Keratinocyte (primary cell): ENCODE measurements around a stretch of chr14.

DNA sequence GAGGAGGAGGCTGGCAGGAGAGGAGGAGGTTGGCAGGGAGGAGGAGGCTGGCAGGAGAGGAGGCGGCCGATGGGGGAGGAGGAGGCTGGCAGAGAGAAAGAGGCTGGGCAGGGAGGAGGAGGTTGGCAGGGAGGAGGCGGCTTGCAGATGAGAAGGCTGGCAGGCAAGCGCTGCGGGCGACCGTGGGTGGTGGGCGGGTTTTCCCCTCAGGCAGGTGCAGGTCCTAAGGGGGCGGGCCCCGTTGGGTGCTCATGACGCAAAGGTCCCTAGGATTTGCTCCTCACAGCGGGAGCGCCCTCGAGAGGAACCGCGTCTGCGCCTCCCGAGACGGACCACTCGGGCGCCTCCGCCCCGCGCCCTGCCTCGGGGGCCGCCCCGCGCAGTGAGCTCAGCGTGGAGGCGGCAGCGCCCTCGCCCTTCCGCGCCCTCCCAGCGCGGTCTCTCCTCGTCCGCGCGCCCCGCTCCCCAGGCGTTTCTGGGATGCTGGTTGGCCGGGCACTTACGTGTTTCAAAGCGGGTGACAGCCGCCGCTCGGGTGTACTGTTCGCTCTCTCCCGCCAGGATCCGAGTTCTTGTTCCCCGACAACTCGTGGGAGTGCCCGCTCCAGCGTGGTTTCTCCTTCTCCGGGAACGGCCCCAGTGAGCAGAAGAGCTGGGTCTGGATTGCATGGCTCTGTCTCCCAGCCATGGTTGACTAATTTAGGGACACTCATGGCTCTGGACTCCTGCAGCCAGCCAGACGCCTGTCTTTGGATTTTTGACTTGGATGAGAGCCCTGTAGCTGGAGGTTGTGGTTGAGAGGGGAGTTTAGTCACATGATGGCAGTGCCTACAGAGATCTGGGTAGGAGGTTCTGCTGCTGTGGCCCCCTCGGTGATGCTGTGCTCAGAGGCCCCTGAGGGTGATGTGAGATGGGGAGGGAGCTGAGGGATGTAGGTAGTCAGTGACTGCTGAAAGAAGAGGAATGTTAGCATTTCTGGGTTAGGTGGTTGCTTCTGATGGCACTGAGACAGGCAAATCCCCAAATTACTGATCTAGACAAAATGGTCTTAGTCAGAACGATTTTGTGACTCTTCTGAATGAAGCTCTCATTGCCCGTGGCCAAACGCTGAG is 64.1 kb upstream of the PPP4R3A start:
CAGE:
- cytosol, long polyA minus RNA, result no peak
- cytosol, long polyA plus RNA, result no peak
- long polyA plus RNA, result no peak
- nucleus, long polyA minus RNA, result no peak
- nucleus, long polyA plus RNA, result no peak

DNA sequence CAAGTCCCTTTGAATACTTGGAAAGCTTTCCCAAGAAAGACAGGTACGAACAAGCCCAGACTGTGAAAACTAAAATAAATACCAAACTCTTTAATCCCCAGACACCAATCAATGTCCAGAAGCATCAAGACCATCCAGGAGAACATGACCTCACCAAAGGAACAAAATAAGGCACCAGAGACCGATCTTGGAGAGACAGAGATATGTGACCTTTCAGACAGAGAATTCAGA is 76.8 kb downstream of the CATSPERB start:
CAGE:
- cytosol, long polyA minus RNA, result no peak
- cytosol, long polyA plus RNA, result no peak
- long polyA plus RNA, result no peak
- nucleus, long polyA minus RNA, result no peak
- nucleus, long polyA plus RNA, result no peak

DNA sequence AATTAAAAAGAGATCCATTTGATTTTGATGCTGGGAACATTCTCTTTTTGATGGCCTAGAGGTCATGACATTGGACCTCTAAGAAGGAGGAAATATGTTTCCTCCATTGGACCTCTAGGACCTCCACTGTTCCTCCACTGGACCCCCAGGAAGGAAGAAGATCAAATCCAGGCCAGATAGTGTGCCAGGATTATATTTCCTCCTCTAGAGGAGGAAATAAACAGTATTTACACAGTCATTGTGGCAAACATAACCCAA is 12.0 kb upstream of the CATSPERB start:
CAGE:
- cytosol, long polyA minus RNA, result no peak
- cytosol, long polyA plus RNA, result no peak
- long polyA plus RNA, result no peak
- nucleus, long polyA minus RNA, result no peak
- nucleus, long polyA plus RNA, result no peak

CAGE:
- cytosol, long polyA minus RNA, result no peak
- cytosol, long polyA plus RNA, result no peak
- long polyA plus RNA, result no peak
- nucleus, long polyA minus RNA, result no peak
- nucleus, long polyA plus RNA, result no peak
Observed at GRCh38 chr14:91785077-91785461, 53.2 kb upstream of the CATSPERB start.

GRCh38 chr14:91865826-91866709 is 1.3 kb downstream of the TC2N start:
CAGE:
- cytosol, long polyA minus RNA, result no peak
- cytosol, long polyA plus RNA, result no peak
- long polyA plus RNA, result no peak
- nucleus, long polyA minus RNA, result no peak
- nucleus, long polyA plus RNA, result no peak

DNA sequence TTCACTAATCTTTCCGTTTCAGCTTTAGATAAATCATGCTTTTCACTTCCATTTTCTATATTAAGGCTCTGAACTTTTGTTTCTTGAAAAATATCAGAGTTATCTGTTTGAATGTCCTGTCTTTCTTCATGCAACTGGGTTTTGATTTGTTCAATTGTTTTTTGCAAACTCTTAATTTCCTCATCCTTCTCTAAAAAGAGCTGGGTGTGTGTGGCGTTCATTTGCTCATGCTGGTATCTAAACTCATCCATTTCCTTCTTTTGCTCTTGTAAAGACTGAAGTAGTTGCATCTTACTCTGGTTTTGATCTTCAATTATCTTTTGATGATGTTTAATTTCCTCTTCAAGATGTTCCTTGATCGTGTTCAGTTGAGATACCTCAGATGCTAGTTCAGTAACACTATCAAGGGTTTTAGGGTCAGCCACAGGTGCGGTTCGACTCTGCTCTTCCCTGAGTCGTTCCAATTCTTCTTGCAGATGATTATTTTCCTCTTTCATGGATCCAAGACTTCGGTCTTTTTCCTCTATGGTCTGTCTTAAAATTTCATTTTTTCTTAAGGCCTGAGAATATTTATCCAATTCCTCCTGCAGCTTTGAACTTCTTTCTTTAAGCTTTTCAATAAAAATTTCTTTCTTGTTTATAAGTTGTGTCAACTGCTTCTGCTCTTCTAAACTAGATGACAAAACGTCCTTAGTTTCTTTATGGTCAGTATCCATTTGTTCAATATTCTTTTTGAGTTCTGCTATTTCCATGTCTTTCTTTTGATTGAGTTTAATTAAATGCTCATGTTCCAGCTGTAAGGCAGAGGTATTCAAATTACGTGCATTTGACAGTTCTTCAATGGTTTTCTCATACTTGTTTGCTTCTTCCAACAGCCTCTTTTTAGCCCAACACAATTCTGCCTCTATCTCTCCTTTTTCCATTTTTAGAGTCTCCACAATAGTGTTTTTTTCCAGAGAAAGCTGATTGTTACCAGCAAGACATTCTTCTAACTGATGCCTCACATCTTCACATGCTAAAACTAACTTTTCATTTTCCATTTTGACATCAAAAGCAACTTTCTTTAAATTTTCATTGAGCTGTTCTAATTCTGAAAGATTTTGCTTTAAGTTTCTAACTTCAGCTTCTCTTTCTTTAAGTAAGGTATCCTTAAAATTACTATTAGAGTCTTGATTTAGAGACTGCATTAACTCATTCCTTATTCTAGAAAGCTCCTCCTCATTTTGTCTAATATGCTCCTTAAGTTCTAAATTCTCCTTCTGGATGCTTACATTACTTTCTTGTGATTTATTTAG is 34.5 kb downstream of the TRIP11 start:
CAGE:
- cytosol, long polyA minus RNA, result start-site peak on the minus strand centred at position 1,101 of the sequence, 377 bp wide, 44 reads
- cytosol, long polyA plus RNA, result no peak
- long polyA plus RNA, result no peak
- nucleus, long polyA minus RNA, result start-site peak on the plus strand centred at position 718 of the sequence, 114 bp wide, 22 reads; start-site peak on the minus strand centred at position 770 of the sequence, 15 bp wide, 18 reads; start-site peak on the minus strand centred at position 959 of the sequence, 111 bp wide, 39 reads; start-site peak on the minus strand centred at position 1,083 of the sequence, 20 bp wide, 18 reads; start-site peak on the minus strand centred at position 1,274 of the sequence, 32 bp wide, 23 reads
- nucleus, long polyA plus RNA, result no peak

DNA sequence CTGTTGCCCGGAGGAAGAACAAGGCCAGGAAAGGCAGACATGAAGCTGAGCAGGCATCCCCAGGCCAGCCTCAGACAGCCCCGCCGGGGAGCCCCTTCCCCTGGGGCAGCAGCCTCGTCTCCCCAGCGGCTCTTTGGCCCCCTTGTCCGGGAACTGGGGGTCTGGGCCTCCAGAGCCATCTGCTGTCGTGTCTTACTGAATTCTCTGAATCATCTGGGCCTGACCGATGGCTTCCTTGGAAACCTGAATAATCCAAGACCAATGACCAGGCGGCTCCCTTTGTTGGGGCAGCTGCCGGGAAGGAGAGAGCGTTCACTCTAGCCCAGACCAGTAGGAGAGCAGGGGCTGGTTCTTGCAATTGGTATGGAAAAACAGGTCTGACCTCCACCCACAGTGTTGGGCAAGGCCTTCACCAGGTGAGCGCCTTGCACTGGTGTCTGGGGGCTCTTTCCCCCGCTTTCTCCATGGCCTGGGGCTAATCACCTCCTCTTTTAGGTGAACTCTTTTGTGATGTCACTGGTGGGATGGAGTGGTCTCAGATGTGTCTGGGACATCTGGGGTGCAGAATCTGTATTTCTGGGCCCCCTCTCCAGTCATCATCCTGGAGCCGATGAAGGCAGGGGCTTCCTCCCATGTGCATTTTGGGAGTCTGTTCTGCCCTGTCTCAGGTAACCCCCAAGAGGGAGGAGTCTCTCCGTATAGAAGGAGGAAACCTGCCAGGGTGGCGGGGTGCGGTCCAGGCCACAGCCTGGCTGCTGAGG is 63.7 kb upstream of the RIN3 start:
CAGE:
- cytosol, long polyA minus RNA, result no peak
- cytosol, long polyA plus RNA, result no peak
- long polyA plus RNA, result no peak
- nucleus, long polyA minus RNA, result no peak
- nucleus, long polyA plus RNA, result no peak

GRCh38 chr14:92473581-92474056 is 40.0 kb upstream of the RIN3 start:
CAGE:
- cytosol, long polyA minus RNA, result no peak
- cytosol, long polyA plus RNA, result no peak
- long polyA plus RNA, result no peak
- nucleus, long polyA minus RNA, result no peak
- nucleus, long polyA plus RNA, result no peak

GRCh38 chr14:92490142-92490907 is 23.3 kb upstream of the RIN3 start:
CAGE:
- cytosol, long polyA minus RNA, result no peak
- cytosol, long polyA plus RNA, result no peak
- long polyA plus RNA, result no peak
- nucleus, long polyA minus RNA, result no peak
- nucleus, long polyA plus RNA, result no peak

DNA sequence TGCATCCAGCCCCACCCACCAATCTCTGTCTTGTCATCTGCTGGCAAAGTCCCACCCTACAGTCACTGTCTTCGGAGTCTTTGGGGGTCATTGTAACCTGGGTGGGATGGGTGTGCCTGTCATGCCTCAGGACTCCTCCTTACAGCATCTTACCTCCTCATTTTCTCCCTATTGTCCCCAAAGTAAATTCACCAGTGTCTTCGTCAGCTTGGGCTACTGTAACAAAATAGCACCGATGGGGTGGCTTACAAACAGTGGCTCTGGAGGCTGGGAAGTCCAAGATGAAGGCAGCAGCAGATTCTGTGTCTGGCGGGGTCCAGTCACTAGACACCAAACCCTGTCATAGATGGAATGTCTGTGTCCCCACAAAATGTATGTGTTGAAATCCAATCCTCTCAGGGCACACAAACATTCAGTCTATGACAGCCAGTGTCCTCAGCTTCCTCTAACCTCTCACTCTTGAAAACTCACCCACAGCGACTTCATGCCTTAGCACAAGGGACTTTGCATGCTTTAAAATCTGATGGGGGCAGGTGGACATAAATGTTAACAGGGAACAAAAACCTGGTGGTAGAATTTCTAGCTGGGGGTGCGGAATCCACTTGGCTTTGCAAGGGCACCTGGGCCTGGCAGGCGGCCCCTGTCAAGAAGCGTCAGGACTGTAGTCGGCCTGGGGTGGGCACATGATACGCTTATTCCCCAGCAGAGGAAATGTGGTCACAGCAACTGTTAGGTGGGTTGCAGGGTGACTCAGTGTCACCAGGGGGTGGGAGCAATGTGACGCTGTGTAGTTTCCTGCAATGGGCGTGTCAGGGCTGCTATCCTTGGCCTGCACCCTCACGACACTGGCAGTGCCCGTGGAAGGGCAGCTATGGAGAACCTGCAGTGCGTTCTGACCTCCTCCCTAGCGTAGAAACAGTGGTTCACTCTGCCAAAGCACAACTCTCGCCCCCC is 17.6 kb downstream of the RIN3 start:
CAGE:
- cytosol, long polyA minus RNA, result no peak
- cytosol, long polyA plus RNA, result no peak
- long polyA plus RNA, result no peak
- nucleus, long polyA minus RNA, result no peak
- nucleus, long polyA plus RNA, result no peak

GRCh38 chr14:92549267-92549838 is 35.8 kb downstream of the RIN3 start:
CAGE:
- cytosol, long polyA minus RNA, result no peak
- cytosol, long polyA plus RNA, result no peak
- long polyA plus RNA, result no peak
- nucleus, long polyA minus RNA, result no peak
- nucleus, long polyA plus RNA, result no peak

GRCh38 chr14:92649846-92650520 is 98.4 kb downstream of the LGMN start:
CAGE:
- cytosol, long polyA minus RNA, result no peak
- cytosol, long polyA plus RNA, result no peak
- long polyA plus RNA, result no peak
- nucleus, long polyA minus RNA, result no peak
- nucleus, long polyA plus RNA, result no peak

CAGE:
- cytosol, long polyA minus RNA, result no peak
- cytosol, long polyA plus RNA, result no peak
- long polyA plus RNA, result no peak
- nucleus, long polyA minus RNA, result no peak
- nucleus, long polyA plus RNA, result no peak
Observed at GRCh38 chr14:92653317-92653816, 95.1 kb downstream of the LGMN start.

DNA sequence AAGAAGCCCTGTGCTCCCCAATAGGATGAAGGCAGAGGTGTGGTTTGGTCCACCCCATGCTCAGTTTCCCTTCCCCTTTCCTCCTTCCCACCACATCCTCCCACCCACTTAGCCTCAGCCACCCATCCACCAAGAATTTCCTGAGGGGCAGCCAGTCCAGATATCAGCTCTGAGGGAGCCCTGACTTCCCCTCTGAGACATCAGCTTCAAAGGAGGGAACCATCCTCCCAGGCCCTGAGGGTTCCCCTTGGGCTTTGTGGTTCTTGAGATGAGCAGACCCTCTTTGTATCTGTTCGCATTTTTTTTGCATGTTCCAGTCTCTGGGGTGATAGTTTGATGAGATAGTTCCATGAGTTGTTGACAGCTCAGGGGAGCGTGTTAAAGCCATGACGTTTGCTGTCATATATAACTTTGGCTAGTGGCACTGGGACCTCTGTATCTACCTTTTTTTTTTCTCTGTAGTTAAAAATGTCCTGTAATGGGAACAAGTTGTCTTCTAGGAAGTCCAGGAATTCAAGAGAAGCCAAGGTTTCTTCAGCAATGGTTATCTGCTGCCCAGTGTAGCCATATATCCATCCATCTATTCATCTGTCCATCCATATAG is 71.2 kb downstream of the LGMN start:
CAGE:
- cytosol, long polyA minus RNA, result no peak
- cytosol, long polyA plus RNA, result no peak
- long polyA plus RNA, result no peak
- nucleus, long polyA minus RNA, result no peak
- nucleus, long polyA plus RNA, result no peak

GRCh38 chr14:92690990-92691453 is 57.4 kb downstream of the LGMN start:
CAGE:
- cytosol, long polyA minus RNA, result no peak
- cytosol, long polyA plus RNA, result no peak
- long polyA plus RNA, result no peak
- nucleus, long polyA minus RNA, result no peak
- nucleus, long polyA plus RNA, result no peak

DNA sequence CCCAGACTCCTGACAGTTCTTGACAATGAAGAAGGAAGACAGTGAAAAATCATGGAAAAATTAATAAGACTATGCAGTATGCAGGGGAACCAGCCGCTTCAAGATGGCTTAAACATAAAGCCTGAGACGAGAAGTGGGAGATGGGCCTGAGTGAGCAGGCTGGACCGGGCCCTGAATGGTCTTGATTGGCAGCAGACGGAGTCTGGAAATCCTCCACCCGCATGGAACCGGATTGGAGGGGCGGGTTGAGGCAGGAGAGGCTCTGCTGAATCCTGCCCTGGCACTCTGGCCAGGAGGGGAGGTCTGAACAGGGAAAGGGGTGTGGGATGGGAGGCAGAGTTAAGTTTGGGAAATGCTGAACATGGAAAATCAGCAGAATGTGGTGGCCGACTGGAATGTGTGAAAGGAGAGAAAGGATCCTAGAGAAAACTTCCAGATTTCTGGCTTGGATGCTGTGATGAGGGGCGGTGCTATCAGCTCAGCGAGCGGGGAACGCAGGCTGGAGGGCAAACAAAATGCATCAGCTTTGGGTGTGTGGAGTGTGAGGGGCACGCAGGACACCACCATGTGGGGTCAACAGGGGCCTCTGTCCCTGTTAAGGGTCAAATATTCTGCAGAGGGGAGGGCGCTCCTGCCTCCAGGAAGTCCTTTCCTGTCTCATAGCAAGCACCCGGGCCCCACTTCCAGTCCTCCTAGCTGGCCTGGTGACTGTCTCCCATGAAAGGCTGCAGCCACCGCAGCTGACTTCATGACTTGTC is 53.9 kb downstream of the LGMN start:
CAGE:
- cytosol, long polyA minus RNA, result no peak
- cytosol, long polyA plus RNA, result no peak
- long polyA plus RNA, result no peak
- nucleus, long polyA minus RNA, result no peak
- nucleus, long polyA plus RNA, result no peak

DNA sequence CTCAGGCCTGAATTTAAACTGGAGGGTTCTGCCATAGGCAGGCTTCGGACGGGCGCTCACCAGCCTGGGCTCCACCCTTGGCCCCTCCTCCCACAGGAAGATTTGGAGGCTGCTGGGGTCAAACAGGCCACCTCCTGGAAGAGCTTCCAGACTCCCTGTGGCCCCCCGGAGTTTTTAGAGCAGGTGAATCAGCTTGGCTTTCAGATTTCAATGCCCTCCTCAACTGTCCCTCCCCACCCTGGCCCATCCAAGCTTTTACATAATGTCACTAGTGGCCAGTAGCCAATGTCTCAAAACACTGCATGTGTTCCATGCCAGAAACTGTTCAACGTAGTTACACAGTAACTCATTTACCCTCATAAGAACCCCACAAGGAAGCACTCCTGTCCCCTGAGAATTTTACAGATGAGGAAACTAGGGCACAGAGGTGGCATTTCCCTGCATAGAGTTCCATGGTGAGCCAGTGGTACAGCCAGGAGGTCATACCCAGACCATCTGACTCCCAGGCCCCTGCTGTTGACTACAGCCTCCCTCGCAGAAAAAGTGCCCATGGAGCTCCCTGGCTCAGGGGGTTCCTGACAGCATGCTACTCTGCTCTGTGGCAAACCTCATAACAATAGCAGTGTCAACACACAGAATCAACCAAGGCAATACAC is 41.8 kb downstream of the CHGA start:
CAGE:
- cytosol, long polyA minus RNA, result no peak
- cytosol, long polyA plus RNA, result no peak
- long polyA plus RNA, result no peak
- nucleus, long polyA minus RNA, result no peak
- nucleus, long polyA plus RNA, result no peak

DNA sequence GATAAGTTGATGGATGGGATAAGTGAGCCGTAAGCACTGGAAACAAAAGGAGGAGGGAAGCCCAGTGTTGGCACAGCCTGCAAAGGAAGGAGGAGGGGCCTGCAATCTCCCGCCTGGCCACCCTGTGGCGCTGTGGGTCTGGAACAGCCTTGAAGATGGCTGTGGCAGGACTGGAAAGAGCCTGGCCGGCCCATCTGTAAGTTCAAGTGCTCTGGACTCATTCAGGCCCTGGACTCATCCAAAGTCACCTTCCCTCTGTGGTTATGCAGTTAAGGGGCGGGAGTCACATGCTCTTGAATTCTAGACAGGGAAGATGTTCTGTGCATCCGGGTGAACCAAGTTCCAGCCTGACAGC is 50.3 kb downstream of the CHGA start:
CAGE:
- cytosol, long polyA minus RNA, result no peak
- cytosol, long polyA plus RNA, result no peak
- long polyA plus RNA, result no peak
- nucleus, long polyA minus RNA, result no peak
- nucleus, long polyA plus RNA, result no peak

DNA sequence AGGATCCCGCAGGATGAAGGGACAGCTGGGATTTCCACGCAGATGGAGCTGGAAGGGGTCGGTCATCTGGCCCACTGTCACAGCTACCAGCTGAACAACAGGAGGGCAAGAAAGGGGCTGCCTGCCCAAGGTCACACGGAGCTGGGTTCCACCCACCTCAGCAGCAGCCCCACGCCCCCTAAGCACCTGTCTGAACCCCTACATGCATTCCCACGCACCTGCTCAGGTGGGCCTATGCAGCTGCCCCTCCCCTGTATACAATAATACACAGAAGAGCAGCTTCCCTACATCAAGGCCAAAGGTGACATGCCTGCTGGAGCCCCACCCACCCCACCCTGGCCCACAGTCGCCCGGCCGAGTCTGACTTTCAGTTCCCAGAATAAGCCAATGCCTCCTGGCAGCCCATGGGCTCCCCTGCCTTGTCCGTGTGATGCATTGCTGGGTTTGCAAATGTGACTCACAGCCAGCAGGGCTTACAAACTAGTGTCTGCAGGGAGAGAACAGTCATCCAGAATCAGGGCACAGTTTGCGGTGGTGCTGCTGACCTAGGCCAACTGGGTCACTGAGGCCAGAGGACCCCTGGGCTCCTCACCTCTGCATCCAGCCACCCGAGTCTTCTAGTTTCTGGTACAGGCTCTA is 84.2 kb downstream of the CHGA start:
CAGE:
- cytosol, long polyA minus RNA, result no peak
- cytosol, long polyA plus RNA, result no peak
- long polyA plus RNA, result no peak
- nucleus, long polyA minus RNA, result no peak
- nucleus, long polyA plus RNA, result no peak

GRCh38 chr14:93045008-93045756 is 70.5 kb downstream of the ITPK1 start:
CAGE:
- cytosol, long polyA minus RNA, result no peak
- cytosol, long polyA plus RNA, result no peak
- long polyA plus RNA, result no peak
- nucleus, long polyA minus RNA, result no peak
- nucleus, long polyA plus RNA, result no peak